Suprapubic skin (tissue), 4 donors: Measurements from ENCODE around the gene STRA8.

- PRO-cap: no peak
- RAMPAGE, long total RNA, 4 experiments: no peak in any of the 4 experiments
Measured at GRCh38 chr7:134458080-134458904, 608 bp downstream of the AKR1B1 start.

DNA sequence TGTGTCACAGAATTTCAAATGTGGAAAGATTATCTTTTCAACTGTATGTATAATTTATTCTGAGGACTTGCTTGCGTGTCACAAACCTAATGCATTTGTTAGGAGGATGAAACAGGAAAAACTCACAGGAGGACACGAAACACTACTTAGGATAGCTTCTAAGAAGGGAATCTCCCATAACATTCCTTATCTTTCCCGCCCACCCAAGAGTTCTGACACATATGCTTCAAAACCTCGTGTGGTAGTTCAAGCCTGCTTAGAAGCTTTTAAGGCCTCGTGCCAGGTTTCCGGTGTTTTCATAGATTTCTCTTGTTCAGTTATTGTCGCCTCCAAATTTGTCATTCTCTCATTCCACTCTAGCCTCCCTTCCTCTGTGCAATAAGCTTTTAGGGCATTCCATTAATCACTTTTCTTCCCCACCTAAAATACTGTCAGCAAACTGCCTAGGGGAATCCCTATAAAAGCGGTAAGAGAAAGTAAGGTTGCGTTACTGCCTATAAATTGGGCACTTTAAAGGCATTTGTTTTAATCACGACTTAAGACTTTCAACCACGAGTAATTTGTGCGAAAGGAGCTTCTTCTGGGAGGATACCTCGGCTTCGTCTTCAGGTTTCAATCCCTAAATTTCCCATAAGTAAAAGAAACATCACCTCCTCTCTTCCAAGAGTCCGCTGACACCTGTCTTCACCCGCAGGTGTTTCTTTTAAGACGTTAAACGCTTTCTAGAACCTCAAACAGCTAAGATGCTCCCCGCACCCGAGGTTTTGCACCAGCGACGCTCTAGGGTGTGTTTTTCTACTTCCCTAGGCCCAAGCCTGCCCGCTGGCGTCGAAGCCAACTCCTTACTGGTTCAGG is 628 bp upstream of the BPGM start:
- PRO-cap: bidirectional peak, plus-strand start outside the sequence, minus-strand start at position 797 of the sequence
- RAMPAGE, long total RNA, 4 experiments: no peak in any of the 4 experiments

DNA sequence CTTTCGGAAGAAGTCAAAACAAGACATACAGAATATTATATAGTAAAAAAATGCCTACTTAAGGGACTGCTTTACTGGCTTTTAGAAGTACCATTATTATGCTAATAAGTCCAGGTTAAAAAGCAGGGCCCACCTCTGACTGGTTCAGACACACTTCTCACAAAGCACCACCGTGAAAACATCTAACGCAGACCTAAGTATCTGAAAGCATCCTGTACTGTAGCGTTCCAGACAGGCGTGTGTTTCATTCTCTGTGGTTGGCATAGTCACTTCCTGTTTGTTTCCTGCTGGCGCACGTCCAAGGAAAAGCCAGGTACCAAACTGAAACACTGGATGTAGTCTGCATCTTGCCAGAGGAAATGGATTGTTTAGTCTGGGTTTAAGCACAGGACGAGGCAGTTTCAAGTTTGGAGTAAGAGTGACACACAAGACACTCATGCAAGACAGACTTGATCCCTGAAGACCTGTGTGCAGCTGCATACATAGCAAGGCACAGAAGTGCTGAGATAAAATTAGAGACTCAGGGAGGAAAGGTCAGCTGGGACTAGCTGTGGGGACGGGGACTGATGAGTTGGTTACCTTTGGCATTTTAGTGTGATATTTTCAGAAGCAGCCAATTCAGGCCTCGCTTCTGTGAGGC is 23.2 kb downstream of the BPGM start:
- PRO-cap: no peak
- RAMPAGE, long total RNA, 4 experiments: no peak in any of the 4 experiments

DNA sequence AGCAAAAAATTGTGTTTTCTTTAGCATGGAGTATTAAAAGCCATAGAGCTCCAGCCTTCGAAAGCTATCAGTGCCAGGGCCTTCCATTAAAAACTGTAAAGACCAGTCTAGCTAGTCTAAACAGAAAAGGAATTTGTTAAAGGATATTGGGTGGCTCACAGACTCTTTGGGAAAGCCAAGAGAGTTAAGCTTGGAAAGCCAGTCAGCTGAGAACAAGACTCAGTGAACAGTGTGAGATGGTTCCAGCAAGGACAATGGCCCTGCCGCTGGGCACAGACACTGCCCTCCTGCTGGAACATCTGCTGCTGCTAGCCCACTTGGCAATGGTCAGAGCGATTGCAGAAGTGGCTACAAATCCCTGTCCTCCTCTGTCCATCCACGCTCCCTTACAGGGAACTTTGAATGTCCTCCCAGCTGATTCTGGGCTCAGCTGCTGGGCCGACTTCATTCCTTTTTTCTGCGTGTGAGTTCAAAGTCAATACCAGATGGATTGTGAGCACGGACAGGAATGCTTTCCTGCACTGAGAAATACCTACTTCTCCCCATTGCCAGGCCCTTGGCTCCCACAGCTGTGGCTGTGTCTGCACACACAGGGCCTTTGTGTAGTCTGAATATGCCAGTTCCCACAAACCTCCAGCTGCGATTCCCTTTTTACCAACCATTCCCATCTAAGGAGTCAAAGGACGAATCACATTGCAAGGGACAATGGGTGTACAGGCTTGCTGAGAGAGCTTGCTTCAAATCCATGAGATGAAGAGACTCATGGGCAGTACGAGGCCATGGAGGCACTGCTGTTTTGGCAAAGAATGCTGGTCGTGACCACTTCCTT is 44.0 kb downstream of the BPGM start:
- PRO-cap: no peak
- RAMPAGE, long total RNA, 4 experiments: no peak in any of the 4 experiments

GRCh38 chr7:134720538-134721234 is 58.7 kb upstream of the CALD1 start:
- PRO-cap: unidirectional peak, plus-strand start at chr7:134720979
- RAMPAGE, long total RNA, 4 experiments: no peak in any of the 4 experiments

- PRO-cap: no peak
- RAMPAGE, long total RNA, 4 experiments: no peak in any of the 4 experiments
Measured at GRCh38 chr7:134742058-134743349, 36.9 kb upstream of the CALD1 start.

DNA sequence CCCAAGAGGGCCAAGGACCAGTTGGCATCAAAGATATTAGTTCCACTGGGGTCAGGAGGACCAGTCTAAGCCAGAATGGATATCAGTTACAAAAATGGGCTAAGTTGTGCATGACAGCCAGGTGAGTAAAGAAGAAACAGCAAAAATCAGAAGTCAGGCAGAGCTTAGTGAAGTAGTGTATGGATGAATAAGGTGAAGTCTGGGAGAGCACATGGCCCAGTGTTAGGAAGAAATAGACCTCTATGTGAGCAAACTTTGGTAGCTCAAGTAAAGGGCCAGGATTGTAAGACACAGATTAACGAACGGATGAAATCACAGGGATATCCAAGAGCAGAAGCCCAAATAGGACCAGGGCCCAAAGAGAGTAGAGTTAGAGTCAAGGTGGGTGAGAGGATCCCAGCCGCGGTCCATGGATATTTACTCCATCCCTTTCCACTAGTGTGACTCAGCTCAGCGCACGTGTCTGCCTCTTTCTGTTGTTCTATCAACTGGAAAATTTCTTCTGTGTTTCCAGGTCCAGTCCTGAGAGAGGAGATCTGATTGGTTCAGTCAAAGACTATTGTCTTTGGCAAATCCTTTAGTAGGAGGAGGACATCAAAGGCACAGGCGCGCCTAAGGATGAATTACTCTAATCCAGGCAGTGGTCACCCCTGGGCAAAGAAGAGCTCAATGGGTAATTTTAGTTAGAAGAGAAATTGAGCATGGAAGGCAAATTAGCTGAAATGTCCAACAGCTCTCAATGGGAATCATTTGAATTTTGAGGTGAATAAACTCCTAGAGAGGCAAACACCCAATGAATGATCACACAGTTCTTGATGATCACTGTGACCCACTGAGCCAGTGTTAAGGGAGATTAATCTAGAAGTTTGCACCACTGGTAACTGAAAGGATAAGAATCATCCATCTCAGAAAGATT is 5.2 kb downstream of the CALD1 start:
- PRO-cap: no peak
- RAMPAGE, long total RNA, 4 experiments: no peak in any of the 4 experiments

DNA sequence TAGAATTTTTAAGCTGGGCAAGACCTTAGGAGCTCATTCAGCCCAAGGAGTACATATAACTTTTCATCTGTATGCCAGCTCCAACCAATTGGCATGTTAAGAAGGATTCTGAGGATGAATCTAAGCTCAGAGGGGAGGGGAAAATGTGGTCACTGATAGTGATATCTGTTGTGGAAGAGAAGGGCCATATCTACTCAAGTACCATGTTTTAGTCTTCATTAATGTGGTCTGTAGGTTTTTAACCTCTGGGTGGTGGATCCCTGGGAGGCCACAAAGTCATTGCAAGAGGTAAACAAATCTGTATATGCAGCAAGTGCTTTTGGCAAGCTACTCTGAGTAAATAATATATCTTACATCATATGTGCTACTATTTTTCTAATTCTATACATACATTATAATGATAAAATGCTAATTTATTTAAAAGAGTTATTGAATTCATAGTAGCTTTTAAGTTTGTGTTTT is 6.5 kb downstream of the CALD1 start:
- PRO-cap: no peak
- RAMPAGE, long total RNA, 4 experiments: no peak in any of the 4 experiments

GRCh38 chr7:134813003-134813455 is 33.6 kb downstream of the CALD1 start:
- PRO-cap: no peak
- RAMPAGE, long total RNA, 4 experiments: start-site peak on the plus strand in 1 of 4 experiments, at chr7:134813090-134813603 at its widest, 9 reads per replicate

DNA sequence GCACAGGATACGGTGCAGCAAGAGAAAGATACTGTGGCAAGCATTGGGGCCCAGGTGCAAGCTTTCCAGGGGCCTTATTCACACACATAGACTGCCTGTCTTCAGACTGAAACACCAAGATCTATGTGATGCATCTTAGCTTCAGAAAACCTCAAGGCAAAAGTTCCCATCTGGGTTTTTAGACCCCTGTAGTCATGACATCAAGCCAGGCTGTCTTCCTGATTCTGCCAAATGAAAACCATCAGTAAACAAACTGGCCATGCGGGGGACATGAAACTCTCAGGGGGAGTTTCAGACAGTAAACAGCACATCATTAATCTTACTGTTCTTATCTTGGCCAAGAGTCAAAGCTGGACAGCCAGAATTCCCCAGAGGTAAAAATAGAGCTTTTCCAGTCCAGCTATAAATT is 9.8 kb downstream of the AGBL3 start:
- PRO-cap: no peak
- RAMPAGE, long total RNA, 4 experiments: no peak in any of the 4 experiments

GRCh38 chr7:135165028-135165594 is 5.4 kb downstream of the CYREN start:
- PRO-cap: no peak
- RAMPAGE, long total RNA, 4 experiments: no peak in any of the 4 experiments

DNA sequence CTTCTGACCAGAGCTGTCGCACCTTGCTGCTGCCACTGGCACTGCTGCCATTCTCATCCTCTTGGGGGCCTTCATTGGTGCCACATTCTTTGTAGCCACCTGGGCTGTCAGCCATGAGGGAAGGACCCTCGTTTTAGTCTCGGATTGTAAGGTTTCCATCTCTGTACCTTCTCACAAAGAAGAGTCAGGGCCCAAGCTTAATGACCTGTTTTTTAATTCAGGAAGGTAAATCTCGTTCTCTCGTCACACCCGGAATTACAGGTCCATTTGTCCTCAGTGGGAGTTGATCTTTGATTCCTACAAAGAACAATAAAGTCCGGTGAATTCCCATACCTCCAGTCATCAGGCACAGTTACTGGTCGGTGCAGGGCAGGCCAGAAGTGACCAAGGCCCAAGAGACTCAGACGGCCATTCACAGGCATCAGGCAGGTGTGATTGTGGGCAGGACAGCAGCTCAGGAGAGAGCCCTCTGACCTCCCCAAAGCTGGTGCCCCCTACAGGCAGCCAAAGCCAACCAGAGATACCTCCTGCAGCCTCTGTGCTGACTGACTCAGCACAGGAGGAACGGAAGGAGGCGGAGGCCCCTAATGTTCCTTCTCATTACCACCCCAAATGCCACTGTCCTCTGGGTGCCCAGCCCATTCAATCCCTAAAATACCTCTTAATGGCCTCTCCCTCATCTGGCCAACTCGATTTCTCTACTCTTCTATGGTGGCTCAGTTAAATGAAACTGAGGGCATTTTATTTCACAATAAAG is 1.6 kb downstream of the CYREN start:
- PRO-cap: no peak
- RAMPAGE, long total RNA, 4 experiments: no peak in any of the 4 experiments

DNA sequence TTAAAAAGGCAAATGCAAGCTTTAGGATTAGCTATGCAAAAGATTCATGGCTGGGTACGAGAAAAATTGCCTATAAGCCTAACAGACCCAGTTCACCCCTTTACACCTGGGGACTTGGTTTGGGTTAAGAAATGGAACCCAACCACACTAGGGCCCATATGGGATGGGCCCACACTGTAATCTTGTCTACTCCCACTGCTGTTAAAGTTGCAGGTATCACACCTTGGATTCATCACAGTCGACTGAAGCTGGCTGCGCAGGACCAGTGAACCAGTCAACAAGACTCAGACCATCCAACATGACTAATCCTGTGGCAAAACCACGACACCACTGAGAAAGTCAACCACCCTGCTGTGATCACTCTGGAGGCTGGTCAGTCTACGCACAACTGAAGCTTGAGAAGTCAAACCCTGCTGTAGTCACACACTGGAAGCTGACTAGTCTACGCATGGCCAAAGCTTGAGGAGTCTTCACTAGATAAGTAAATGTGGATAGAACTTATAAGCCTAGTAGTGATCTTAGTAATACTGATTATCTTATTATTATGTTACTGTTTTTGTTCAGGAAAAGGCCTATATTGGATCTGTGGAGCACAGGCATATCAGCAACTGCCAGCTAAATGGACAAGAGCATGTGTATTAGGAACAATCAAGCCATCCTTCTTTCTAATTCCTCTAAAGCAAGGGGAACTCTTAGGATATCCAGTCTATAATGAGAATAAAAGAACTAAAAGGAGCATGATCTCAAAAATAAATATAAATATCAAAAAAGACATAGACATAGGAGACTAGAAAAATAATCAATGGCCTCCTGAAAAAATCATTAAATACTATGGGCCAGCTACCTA is 9.7 kb upstream of the CYREN start:
- PRO-cap: no peak
- RAMPAGE, long total RNA, 4 experiments: no peak in any of the 4 experiments

- PRO-cap: no peak
- RAMPAGE, long total RNA, 4 experiments: no peak in any of the 4 experiments
Measured at GRCh38 chr7:135193418-135194114, 17.8 kb downstream of the WDR91 start.

GRCh38 chr7:135233723-135233974 is at the start of gene STRA8:
STRA8 (plus strand) TSS chr7:135233838.
- PRO-cap: no peak
- RAMPAGE, long total RNA, 4 experiments: no peak in any of the 4 experiments

DNA sequence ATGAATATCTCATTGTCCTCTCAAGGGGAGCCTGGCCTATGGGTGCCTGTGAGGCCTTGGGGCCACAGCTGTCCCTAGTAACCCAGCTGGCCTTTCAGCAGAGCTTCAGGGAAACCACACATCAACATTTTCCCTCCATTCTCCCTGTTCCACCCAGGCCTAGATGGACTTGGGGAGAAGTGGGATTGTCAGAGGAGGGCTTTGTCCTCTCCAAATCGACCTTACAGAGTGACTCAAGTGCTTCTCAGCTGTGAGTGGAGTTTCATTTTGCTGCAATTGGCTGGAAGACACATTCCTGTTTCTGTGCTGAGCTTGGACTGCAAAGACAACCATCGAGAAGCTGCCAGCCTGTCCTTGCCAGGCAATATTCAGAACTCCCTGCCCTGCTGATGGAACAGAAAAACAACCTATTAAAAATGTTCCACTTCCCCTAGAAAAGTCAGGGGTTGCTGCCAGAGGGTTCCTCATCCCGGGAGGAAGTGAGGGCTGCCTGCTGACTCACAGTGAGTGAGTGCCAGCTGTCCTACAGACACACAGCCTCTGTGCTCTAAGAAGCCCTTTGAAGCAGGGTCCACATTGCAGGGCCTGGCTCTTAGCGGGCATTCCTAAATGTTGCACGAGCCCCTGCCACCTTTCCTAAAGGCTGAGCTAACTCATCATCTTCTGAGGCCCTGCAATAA is 20.4 kb downstream of the STRA8 start:
- PRO-cap: no peak
- RAMPAGE, long total RNA, 4 experiments: no peak in any of the 4 experiments

DNA sequence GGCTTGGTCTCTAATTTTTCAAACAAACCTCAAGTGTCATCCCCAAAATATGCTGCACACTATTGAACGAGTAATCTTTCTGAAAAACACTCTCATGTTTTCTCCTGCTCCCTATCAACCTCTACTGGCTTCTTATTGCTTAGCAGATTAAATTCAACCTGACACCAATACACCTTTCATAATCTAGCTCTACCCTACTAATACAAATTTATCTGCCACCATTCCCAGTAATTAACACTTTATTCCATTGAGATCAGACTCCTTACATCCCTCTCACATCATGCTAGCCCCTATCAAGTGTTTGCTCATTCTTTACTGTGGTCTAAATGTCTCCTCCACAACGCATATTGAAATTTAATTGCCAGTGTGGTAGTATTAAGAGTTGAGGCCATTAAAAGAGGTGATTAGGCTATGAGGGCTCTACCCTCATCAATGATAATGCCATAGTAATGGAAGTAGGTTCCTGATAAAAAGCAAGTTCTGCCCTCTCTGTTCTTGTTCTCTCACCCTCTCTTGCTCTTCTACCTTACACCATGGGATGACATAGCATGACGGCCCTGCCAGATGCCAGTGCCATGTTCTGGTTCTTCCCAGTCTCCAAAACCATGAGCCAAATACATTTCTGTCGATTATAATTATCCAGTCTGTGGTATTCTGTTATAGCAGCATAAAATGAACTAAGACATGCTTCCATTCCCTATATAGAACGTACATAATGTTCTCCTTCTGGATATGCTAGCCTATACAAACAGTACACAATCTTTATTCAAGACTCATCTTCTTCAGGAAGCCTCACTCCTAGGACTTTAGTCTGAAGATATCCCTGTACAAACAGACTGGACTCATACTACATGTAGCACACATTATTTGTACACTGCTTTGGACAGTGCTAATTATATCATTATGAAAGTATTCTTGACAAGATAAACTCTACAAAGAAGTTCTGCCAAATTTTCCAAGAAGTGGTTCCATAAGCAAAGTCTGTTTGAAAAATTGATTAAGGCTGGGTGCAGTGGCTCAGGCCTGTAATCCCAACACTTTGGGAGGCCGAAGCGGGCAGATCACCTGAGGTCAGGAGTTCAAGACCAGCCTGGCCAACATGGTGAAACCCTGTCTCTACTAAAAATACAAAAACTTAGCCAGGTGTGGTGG is 8.0 kb downstream of the CNOT4 start:
- PRO-cap: no peak
- RAMPAGE, long total RNA, 4 experiments: start-site peak on the minus strand in 1 of 4 experiments, centred at position 489 of the sequence, 13 reads per replicate

- PRO-cap: no peak
- RAMPAGE, long total RNA, 4 experiments: no peak in any of the 4 experiments
Measured at GRCh38 chr7:135510744-135511298, 919 bp upstream of the CNOT4 start.

DNA sequence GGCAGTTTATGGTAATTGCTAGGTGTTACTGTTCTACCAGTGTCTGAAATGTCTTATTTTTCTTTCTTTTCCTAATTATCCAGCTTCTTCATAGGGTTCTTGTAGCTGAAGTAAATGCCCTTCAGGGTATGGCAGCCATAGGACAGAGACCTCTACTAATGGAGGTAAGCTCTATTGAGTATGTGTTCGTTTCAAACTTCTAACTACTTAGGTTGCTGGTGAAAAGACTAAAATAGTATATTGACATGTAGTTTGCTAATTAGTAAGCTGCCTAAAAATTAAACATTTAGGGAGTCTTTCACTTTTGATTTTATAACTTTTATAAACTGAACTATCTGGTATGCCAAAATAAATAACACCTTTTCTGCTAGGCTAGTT is 44.8 kb upstream of the STMP1 start:
- PRO-cap: no peak
- RAMPAGE, long total RNA, 4 experiments: no peak in any of the 4 experiments

GRCh38 chr7:135966532-135967323 is 10.4 kb downstream of the MTPN start:
- PRO-cap: no peak
- RAMPAGE, long total RNA, 4 experiments: no peak in any of the 4 experiments